ENCODE measurements around a stretch of chr6.

GRCh38 chr6:2877079-2877690, 25.9 kb downstream of the SERPINB9 start:
- PRO-cap: no peak
- RAMPAGE, long total RNA, 2 experiments: no peak in any of the 2 experiments

- PRO-cap: no peak
- RAMPAGE, long total RNA, 2 experiments: no peak in any of the 2 experiments
Measured at GRCh38 chr6:2931845-2932577, 28.9 kb upstream of the SERPINB9 start.

DNA sequence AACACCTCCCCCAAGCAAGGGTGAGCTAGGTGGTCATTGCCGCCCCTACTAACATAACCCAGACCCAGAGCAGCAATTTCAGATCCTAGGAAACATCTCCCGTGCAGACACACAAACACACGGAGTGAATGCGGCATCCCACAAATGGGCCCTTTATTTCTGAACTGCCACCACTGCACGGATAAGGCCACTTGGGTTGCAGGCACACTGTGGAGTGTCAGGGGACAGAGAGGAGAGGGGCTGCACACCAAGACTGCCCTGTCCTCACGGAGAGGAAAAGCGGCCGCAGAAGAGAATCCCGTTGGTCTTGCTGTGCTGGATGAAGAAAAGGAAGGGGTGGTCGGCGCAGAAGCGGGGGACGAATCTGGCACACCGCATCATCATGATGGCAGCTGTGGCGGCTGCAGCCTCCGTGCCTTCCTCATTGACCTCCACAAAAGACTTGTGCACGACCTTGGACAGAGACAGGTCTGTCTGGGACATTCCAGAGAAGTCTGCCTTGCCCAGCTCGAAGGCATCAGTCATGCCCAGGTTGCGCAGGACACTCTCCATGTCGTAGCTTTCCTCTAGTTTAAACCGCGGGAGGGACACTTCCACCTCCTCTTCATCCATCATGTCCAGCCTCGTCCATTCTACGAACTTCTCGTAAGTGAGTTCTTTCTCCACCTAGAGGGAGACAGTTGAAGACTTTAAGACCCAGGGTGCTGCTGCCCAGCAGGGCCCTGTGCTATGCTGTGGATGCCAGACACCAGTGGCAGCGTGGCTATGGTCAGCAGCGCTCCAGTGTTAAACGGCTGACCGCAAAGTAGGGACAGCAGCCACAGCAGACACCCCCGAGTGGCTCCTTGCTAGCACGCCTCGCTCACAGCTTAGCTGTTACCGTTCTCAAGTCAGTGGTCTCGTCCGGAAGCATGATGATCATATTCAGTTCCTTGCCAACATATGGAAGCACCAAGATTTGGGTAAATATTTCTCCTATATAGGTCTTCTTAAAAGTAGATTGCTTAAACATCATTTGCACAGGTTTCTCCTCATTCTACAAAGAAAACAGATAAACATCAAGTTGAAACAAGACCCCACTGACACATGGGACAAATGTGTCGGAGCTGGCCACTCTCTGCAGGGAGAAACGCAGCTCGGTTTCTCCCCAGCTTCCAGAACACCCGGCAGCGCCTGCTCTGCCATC, 22.9 kb downstream of the SERPINB6 start:
- PRO-cap: no peak
- RAMPAGE, long total RNA, 2 experiments: no peak in any of the 2 experiments

DNA sequence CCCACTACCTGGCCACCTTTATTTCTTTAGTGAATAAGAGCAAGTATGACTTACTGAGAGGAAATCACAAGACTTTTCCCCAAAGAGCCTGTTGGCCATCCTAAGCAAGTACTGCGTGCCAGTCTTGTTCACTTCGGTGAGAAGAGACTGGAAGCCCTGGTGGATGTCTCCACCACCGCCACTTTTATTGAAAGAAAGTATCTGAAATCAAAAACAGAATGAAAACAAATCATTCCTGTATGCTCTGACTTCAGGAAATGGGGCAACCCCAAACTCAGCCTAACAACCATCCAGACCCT, 15.9 kb downstream of the SERPINB6 start:
- PRO-cap: no peak
- RAMPAGE, long total RNA, 2 experiments: no peak in any of the 2 experiments

- PRO-cap: no peak
- RAMPAGE, long total RNA, 2 experiments: no peak in any of the 2 experiments
Measured at GRCh38 chr6:2969911-2970310, 1.5 kb downstream of the SERPINB6 start.

DNA sequence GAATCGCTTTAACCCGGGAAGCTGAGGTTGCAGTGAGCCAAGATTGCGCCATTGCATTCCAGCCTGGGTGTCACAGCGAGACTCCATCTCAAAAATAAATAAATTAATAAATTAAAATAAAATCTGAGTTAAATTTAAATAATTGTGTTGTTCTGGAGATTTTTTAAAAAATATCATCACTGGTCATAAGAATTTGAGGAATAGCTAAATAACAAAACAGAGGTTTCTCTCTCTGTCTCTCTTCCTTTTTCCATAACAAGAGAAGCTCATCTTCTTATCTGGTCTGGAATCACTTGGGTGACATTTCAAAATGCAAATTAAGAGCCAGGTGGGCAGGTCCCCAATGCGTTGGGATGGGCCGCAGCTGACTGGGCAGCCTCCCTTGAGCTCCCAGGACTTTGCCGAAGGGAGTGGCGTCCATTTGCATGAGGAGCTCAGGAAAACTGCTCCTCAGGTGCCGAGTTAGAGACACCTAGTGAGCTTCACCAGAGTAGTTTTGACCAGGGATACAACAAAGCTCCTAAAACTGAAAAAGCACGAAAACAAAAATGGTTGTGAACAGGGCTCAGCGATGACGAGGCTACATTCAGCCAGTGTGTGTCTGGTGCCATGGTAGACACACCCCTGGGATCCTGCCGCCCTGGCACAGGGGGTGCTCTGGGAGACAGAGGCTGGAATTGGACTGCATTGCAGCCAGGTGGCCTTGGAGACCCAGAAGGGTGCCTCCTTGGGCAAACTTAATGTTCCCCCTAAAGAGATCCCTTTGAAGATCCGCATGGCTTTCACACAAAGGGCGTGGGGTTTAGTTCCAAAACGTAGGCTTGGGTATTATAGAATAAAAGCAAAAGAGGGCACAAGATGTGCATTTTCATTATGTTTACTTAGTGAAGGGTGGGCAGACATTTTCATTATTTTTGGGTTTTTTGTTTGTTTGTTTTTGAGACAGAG, 13.5 kb upstream of the SERPINB6 start:
- PRO-cap: no peak
- RAMPAGE, long total RNA, 2 experiments: no peak in any of the 2 experiments

GRCh38 chr6:3022618-3023221, 23.0 kb downstream of the NQO2 start:
- PRO-cap: no peak
- RAMPAGE, long total RNA, 2 experiments: no peak in any of the 2 experiments

GRCh38 chr6:3079354-3080130, 11.2 kb downstream of the RIPK1 start:
- PRO-cap: no peak
- RAMPAGE, long total RNA, 2 experiments: no peak in any of the 2 experiments

DNA sequence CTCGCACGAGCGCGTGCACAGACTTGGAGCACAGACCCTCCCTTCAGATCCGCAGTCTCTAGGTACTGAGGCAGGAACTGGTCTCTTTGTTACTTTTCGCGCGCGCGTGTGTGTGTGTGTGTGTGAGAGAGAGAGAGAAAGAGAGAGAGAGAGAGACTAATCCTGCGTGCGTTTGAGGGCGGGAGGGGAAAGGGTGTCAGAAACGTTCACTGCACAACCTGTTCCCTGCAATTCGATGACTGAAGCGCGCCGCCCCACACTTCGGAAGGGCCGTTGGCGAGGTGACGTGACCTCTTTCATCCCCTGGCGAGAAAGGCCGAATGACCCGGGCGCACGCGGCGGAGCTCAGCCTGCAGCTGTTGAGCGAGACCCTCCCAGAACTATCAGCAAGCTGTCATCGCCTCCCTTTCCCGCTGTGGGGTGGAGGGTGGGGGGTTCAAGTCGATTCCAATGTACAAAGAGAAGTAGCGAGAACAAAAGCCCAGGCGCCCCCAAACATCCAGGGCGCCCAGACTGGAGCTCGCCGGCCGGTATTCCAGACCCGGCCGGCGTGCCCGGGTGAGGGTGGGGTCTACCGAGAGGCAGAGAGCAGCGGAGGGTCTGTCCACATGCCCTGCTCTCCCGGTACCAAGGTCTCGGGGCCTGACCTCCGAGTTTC, 1.6 kb upstream of the TUBB2B start:
- PRO-cap: no peak
- RAMPAGE, long total RNA, 2 experiments: no peak in any of the 2 experiments

DNA sequence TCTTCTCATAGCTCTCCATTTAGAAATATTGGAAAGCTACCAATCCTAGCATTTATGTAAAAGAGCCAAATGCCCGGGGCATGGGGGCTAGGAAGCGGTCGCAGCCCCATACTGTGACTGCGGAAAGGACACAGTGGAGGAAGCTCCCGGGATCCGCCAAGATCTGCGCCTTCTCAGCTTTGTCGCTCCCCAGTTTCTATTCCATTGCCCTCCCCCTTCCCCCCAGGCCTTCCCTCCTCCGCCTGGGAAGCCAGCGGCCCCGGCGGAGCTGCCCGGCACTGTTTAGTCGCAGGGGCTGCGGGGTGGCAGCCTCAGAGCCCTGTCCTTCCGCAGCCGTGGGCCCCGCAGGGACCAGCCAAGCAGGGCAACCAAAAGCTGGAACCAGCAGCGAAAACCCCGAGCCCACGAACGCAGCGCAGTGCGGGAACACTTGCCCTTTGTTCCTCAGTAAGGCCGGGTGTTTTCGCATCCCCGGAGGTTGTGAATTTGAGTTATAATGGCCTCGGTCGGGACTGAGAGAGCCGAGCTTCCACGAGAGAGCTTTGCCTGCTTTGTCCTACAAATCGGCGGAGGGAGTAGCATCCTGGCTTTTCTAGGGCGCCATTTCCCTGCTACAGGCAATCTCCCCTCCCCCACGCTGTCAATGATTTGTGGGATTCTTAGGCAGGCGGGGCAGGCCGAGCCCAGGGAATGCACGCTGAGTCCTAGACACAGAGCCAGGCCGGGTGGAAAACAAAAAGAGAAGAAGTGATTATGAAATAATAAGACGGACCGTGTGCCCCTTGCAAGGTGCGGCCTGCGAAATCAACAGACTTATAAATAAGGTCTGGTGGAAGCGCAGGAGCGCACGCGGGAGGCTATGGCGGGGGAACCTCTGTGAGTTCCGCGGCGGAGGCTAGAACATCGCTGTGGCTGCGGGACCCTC, 3.9 kb upstream of the TUBB2B start:
- PRO-cap: unidirectional peak, plus-strand start at position 136 of the sequence; bidirectional peak, plus-strand start at position 822 of the sequence, minus-strand start at position 619 of the sequence
- RAMPAGE, long total RNA, 2 experiments: no peak in any of the 2 experiments

GRCh38 chr6:3268367-3268904, 9.7 kb downstream of the PSMG4 start:
- PRO-cap: no peak
- RAMPAGE, long total RNA, 2 experiments: no peak in any of the 2 experiments

DNA sequence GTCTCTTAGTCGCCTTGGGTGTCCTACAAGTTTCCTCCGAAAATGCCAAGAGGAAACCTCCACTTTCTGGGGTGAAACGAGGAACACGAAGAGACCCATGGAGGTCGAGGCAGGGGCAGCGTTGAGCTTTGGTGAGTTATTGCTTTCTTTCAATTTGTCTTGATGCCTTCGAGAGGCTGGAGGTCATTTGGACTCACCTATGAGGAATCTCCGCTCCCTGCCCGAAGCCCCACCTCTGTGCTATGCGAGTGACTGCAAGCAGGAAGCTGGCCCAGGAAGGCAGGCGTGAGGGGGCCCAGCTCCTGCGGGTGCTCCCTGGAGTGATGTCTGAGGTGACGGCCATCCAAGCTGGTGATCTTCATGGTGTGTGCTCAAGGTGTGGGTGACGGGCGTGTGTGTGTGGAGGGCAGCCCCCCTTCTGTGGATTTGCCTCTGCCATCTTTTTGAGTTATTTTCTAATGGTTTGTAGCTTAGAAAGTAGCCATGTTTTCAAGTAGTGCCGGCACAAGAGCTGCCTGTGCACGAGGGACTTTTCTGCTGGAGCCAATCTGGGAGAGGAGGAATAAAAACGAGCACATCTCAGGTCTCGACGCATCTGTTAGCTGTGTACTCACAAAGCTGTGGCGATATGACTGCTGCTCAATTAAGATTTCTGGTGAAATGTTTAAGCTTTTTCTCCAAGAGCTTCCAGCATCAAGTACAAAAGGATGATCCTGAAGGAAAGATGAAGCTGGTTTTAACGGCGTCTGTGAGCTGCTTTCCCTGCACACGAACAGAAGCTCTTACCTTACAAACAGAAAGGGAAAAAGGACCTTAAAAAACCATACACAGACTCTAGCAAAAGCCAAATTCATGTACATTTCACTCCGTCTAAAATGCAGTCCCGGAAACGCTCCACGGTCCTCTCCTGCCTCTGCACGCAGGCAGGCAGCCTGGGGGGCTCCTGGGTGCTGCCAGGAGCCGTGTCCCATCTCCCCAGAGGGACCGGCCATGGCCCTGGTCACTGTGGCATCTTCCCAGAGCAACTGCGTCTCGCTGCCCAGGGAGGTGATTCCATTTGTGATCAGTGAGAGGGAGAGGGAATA, 13.3 kb downstream of the PSMG4 start:
- PRO-cap: no peak
- RAMPAGE, long total RNA, 2 experiments: no peak in any of the 2 experiments

DNA sequence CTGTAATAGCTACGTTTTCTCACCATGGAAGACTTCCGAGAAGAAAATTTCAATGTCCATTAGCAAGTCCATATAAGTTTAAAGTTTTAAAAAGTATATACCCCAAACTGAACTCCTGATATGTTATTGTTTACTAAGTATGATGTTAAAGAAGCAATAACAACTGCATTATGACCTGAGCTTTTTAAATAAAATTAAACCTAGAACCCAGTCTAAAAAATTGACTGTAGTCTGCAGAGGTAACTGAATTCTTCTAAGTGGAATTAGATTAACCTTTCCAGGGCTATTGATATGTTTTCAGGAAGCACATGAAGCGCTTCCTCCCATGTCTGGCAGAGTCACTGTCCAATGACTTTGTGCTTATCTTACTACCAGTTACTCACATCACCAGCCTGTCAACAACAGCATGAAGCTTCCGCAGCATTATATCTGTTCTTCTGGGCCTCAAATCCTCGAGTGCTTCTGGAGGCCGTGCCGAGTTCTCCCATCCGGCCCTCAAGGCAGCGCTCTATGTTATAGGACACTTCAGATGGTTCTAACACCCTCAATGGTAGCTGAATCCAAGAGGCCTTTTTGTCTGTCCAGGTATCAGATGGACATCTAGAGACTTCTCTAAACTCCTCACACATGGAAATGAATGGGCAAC, 33.1 kb downstream of the PSMG4 start:
- PRO-cap: no peak
- RAMPAGE, long total RNA, 2 experiments: no peak in any of the 2 experiments

DNA sequence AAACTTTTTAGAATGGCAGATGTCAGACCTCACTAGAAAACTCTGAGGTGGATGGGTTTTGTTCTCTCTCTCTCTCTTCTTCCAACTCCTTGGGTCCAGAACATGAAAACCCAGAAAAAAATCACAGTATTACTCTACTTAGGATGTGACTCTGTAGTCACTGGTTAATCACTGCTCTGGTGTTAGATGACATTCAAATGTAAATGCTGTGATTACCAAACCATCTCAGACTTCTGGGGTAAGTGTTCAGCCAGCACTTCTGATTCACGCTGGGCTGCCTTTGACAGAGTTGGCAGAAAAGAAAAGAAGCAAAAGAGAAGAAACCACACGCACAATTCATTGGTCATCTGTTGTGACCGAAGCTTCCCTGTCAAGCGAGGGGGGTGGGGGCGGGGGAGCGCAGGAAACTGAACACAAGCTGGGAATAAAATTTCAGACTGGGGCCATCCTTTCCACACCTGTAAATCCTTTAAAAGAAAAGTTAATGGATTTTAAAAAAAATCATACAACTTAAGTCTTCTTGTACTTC, 82.7 kb downstream of the PSMG4 start:
- PRO-cap: no peak
- RAMPAGE, long total RNA, 2 experiments: no peak in any of the 2 experiments

GRCh38 chr6:3355463-3355915, 96.7 kb downstream of the PSMG4 start:
- PRO-cap: unidirectional peak, minus-strand start at chr6:3355843
- RAMPAGE, long total RNA, 2 experiments: no peak in any of the 2 experiments

- PRO-cap: unidirectional peak, minus-strand start at chr6:3356265
- RAMPAGE, long total RNA, 2 experiments: no peak in any of the 2 experiments
Measured at GRCh38 chr6:3355916-3356704, 97.4 kb downstream of the PSMG4 start.

DNA sequence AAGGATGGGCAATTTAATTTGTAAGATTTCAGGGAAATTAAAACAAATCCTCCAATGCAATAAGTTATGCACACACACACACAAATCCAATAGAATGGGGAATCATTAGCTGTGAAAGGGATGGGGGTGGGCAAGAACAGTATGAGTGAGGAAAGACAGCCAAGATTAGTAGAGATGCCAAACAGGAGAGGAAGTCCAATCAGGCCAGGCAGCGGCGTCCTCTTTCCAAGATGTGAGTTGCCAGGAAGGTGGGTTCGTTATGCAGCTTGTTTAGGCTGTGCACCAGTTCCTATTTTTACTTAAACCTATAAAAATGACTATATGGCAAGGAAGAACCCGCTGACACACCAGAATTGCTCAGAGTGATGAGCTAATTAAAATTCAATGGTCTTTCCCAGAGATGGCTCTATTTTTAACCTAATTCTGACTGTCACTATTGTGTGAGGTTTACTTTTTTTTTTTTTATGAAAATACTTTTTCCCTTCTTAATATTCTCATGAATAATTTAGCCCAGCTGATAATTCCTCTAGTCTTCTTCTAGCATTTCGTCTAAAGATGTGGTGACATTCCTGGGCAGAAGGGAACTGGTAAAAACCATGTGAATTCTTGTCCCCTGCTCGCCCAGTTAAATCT, 88.1 kb downstream of the SLC22A23 start:
- PRO-cap: no peak
- RAMPAGE, long total RNA, 2 experiments: no peak in any of the 2 experiments

DNA sequence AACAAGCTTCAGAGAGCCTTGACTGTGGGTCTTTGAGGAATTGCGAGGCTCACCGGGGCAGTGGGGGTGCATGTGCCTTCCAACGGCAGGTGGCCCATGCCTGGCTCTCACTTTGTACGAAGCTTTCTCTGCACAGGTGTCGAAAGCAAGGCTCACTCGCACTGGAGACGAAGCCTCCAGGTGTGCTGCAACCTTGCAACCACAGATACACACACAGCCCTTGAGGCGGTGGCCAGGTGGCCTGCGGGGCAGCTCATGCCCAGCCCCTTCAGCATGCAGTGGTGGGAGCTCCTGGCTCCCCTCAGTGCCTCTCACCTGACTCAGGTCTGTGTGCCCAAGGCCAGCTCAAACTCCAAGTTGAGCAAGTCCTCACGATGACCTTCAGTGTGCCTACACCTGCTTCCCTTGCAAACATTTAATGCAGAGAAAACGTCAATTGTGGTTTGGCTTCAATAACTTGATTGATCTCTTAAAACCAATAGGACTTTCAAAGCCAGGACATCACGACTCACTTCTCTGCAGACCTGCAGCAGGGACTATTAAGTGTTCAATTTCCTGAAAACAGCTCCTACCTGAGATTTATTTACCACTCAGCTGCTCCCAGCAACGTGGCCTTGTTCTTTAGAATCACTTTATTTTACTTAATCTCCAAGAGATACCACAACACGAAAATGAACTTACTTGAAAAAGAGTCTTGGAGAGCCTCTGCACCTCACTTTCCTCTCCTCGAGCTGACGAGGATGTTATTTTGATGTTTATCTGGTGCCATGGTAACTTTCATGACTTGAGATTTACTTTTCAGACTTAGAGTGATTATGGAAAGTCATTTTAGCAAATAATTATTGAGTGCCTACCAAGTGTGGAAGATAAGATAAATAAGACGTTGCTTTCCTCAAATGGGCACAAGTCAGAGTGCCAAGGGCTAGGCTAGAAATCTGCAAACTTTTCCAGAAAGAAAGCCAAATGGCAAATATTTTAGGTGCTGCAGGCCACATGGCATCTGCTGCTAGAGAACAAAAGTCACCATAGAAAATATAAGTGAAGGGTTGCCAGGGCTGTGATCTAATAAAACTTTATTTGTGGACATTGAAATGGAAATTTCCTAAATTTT, 86.2 kb downstream of the SLC22A23 start:
- PRO-cap: no peak
- RAMPAGE, long total RNA, 2 experiments: no peak in any of the 2 experiments

GRCh38 chr6:3397090-3397448, 59.8 kb downstream of the SLC22A23 start:
- PRO-cap: no peak
- RAMPAGE, long total RNA, 2 experiments: no peak in any of the 2 experiments

DNA sequence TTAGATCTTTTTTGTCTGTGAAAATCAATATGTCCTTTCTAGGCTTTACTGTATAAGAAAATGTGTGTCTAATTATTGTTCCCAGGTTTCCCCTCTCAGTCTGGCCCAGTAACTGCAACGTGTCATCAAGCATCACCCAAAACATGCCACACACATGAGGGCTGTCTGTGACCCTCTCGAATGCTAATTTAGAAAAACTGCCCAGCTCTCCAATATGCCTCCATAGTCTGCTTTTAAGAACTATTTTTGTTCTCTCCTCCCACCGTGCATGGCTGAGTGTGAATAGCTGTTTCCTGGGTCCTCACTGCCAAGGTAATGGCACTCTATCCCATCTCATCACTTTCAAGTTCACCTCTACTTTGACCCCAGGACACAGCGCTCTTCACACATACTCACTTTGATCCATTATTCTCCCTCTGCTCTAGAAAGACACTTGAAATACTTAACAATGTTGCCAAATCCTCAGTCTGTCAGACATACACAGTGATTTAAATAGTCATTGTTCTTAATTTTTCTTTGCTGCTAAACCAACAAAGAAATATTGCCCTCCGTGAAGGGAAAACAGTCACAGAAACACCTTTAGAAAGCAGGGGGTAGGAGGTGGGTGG, 2.7 kb downstream of the SLC22A23 start:
- PRO-cap: no peak
- RAMPAGE, long total RNA, 2 experiments: no peak in any of the 2 experiments

Data from body of pancreas (tissue), 2 donors.